Right ventricle myocardium (tissue), 1 donor: ENCODE results near the gene TMEM232.

DNA sequence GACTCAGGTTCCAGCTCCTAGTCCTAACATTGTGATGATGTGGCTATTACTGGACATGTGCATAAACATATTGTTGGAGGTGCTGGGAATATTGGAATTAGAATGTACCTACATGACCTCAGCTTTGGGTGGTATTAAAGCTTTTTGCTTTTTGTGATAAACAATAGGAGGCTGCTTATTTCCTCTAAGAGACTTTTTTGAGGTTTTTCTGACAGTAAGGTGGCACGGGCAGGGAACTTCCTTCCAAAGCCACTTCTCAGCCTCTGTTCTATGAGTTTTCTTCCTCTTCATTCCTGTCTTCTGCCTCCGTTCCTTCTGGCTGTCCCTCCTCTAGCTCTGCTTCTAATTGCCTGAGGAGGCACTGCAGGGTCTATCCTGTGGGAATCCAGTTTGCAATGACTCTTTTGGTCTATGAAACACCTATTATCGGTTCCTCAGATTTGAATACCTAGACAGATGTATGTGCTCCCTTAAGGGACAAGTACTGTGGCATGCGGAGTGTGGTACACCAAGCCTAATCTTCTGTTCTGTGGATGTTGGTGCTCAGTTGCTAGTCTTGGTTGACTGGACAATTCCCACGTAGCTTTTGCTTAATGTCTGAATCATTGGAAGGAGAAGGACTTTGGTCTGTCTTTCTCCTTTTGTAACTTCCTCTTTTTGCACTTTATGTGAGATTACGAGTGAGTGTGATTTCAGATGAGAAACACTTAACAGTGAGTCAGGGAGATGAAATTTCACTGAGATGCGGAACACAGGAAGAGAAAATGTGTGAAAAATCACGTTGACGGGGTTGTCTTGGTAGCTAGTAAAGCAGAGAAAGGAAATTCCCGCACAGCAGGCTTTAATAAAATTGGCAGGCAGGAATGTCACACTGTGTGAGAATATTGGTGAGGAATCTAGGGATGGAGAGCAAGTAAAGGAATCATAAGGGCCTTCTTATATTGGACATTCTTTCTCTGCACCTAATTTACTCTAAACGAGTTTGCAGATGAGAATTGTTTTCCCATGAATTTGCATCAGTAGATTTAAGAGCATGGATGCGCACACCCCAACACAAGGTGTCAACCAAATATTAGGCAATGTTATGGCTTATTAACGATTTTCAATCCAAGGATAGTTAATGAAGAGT lies 305.2 kb downstream of the EFNA5 start:
- PRO-cap, 2 experiments: no peak in any of the 2 experiments

- PRO-cap, 2 experiments: no peak in any of the 2 experiments
Observed at GRCh38 chr5:107389714-107390310, 280.9 kb downstream of the EFNA5 start.

DNA sequence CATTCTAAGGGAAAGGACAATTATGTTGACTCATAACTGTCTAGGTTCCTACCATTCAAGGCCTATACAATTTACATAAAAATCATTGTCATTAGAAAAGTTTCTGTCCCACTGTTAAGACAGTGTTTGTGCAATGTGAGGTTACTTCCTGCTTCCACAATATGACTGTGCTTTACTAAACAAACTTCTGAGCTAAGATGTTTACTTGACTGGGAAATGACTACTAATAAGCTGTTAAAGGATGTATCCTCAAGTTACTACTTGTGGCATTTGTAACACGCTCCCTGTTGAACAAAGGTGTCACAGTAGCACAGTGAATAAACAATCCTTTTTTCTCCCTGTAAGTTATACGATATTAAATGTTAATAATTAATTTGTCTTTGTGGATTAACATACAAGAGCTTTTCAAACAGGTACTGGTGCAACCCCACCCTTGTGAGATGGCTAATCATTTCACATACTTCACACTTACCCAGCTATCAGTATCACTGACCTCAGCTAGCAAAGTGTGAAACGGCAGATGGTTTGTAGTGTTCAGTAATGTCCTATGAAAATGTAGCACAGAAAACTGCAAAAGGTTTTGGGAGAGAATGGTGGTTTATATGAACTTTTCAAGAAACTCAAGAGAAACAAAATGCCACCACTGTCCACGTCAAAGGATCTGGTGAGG lies 195.8 kb downstream of the EFNA5 start:
- PRO-cap, 2 experiments: no peak in any of the 2 experiments

GRCh38 chr5:107570734-107571936 lies 99.6 kb downstream of the EFNA5 start:
- PRO-cap, 2 experiments: no peak in any of the 2 experiments

DNA sequence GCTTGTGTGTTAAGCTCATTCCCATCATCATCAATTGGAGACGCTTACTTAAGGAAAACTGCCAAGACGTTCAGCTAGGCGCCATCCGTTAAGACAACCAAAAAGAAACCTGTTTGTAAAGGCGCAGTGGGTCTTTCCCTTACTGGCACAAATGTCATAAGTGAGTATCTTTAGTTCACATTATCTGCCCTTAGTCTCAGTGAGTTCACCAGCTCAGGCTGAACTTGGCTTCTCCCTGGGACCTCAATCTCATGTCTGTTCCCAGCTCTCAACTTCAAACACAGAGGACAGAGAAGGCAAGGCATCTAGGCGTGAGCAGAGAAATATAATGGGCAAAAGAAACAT lies 97.8 kb downstream of the EFNA5 start:
- PRO-cap, 2 experiments: no peak in any of the 2 experiments

DNA sequence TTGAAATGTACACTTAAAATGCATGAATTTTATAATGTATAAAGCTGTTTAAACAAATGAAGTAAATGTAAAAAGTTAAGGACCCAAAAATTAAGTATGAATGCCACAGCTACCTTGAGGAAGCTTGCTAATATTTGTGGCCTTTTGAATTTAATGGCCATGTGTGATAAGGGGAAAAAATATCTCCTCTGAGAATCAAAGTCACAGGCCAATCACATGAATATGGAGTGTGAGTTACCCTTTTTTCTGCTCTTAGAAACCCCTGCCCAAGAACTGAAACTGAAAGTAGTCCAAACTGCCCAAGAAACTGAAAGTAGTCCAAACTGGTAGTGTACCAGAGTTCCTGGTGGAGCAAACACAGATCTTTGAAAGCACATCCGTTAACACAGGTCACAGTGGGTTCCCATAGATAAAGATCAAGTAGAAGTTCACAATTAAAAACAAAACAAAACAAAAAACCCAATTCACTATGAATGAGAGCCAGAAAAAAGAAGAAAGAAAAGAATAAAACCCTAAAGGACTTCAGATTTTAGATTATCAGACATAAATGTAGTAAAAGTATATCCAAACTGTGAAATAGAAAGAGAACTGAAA lies 332.4 kb upstream of the EFNA5 start:
- PRO-cap, 2 experiments: no peak in any of the 2 experiments

DNA sequence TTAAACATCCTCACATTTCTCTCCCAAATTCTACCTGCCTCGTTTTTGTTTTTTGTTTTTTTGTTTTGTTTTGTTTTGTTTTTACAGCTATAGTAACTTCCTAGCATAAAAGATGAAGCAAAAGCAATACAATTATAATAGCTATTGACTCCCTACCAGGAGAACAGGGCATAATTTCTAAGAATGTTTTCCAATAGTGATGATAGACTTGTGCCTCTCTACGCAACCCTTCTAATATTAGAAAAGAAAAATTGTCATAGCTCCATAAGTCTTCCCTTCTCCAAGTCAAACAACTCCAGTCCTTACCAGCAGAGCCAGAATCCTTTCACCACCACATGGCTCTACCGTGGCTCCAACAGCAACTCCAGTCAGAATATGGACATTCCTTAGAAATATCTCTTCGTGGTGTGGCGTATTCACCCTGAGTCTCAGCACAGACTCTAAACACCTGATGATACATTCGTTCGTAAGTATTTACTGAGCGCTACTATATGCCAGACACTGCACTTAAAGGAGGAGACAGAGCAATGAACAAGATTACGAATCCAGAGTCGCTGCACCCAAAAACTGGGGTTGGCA lies 3.5 kb downstream of the FBXL17 start:
- PRO-cap, 2 experiments: peak in 1 of 2 experiments; most common plus-strand start position 292 of the sequence (in 1)

DNA sequence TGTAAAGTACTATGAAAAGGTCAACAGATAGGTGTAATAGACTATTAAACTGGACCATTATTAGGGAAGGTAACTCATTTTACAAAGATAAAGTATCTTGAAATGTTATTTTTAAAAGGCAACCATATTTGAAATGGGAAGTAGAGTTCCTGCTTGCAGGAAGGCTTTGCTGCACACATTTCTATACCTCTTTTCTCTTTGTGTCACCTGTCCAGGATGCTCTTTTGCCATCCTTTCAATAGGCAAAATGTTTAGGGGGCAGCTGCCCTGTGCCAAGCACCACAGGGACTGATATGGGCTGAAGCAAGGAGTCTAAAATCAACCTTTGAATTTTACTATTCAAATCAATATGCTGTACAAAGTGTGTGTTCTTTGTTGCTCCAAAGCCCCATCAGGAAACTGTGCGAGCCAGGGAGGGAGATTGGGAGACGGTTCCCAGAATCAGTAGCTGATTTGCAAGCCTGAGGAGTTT lies 16.1 kb upstream of the MAN2A1 start:
- PRO-cap, 2 experiments: no peak in any of the 2 experiments

GRCh38 chr5:109688675-109689145 lies 1.0 kb upstream of the MAN2A1 start:
- PRO-cap, 2 experiments: no peak in any of the 2 experiments

- PRO-cap, 2 experiments: no peak in any of the 2 experiments
Observed at GRCh38 chr5:109690213-109690581, 470 bp downstream of the MAN2A1 start.

- PRO-cap, 2 experiments: no peak in any of the 2 experiments
Observed at GRCh38 chr5:109690912-109691731, 1.4 kb downstream of the MAN2A1 start.

DNA sequence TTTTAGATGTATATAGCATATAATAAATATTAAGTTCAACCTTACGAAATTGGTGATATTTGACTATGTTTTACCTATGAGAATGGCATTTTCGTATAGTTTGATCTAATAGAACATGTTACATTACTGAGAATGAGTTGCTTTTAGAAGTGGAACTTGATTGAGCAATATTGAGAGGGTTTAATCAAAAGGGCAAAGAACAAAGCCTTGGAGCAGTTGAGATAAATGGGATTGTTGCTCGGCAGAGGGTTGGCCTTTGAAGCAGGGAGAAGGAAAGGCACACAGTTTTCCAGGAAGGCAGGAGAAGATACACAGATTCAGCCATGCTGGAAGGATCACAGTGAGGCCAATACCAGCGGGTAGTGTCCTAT lies 19.4 kb downstream of the MAN2A1 start:
- PRO-cap, 2 experiments: no peak in any of the 2 experiments

DNA sequence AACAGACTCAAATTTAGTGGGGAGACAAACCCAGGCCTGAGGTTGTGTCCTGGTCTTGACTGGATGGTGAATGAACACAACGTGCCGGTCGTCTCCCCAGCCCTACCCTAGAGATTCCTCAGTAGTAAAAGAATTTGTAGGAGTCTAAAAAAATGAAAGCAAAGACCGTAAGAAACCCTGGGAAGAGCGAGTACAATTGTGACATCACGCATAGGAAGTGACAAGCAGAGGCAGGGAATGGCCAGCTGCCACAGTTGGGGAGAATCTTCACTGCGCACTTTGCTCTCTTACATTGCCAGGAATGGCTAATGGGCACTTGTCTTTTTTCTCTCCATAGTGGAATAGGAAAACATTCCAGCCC lies 302.5 kb downstream of the MAN2A1 start:
- PRO-cap, 2 experiments: no peak in any of the 2 experiments

DNA sequence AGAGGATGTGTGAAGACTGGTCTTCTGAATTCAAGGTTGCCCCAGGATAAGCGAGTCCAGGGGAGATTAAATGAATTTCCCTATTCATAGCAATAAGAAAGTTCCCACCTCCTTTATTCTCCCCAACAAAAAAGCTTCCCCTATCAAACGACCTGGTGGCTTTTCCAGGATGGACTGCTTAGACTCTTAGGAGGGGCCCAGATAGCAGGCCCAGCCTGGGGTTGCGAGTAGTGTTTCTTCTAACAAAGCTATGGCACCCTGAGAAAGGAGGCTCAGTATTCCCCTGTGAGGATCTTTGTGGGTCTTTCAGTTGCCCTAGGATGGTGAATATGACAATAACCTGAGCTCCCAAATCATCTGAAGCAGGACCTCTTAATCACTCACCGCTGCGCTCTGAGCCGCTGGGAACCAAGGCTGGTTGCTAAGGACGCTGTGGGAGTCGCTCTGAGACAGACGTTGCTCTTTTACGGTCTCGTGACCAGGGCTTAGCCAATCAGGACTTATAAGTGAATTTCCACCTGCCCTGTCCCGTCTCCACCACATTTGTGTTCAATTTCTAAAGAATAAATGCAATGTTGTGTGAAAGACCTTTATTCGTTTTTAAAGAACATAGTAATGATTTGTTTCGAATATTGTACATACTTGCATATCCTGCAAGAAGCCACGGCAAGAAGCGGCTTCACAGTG lies at the start of gene TMEM232:
TMEM232 (minus strand) TSS at position 429 of the 687 bp plus-strand sequence.
- PRO-cap, 2 experiments: peak in 2 of 2 experiments; most common plus-strand start position 503 of the sequence (in 2)

GRCh38 chr5:110736736-110737088 lies 2.1 kb upstream of the SLC25A46 start:
- PRO-cap, 2 experiments: no peak in any of the 2 experiments

GRCh38 chr5:111232510-111232929 lies 8.3 kb downstream of the CAMK4 start:
- PRO-cap, 2 experiments: no peak in any of the 2 experiments

- PRO-cap, 2 experiments: no peak in any of the 2 experiments
Observed at GRCh38 chr5:111703641-111704045, 53.4 kb downstream of the NREP start.

DNA sequence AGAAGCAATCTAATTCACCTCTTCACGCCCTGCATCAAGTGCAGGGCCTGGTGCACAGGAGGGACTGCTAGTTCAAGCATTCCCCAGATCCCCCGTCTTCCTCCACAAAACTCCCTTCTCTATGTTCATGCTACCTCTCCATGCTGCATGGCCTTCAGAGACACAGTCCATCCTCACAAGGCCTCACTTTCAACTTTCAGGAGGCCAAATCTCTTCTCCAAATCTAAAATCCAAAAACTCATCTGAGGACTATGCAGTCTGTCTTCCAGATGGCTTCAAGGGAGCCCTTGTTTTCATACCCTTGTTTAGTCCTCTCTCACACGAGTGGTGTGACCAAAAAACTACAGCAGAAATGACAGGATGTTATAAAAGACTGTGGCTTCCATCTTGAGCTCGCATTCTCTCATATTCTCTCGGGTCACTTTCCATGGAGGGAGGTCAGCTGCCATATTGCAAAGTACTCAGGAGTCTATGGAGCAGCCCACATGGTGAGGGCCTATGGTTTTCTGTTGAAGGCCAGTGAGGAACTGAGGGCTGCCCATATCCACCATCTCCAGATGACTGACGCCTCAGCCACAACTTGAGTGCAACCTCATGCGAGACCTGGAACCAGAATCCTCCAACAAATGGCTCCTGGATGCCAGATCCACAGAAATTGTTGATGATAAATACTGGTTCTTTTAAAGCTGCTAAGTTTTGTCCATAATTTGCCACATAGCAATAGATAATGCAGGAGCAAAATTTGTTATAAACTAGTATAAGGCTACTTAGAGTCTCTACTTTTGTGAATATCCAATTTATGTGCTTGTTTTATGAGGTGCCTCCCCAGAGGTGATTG lies 14.1 kb downstream of the EPB41L4A start:
- PRO-cap, 2 experiments: no peak in any of the 2 experiments

DNA sequence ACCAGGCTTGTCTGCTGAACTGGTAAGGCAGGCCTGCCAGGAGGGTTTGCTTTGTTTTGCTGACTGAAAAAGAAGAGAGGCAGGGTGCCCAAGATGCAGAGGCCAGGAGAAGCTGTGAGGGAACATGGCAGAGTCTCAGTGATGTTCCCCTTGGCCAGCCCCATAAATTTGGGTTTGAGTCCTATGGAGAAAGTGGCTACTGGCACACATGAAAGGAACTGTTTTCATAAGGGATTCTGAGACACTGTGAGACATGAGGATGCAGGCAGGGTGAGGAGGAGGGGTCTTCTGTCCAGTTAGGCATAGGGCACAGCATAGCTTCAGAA lies 60.5 kb upstream of the EPB41L4A start:
- PRO-cap, 2 experiments: no peak in any of the 2 experiments

DNA sequence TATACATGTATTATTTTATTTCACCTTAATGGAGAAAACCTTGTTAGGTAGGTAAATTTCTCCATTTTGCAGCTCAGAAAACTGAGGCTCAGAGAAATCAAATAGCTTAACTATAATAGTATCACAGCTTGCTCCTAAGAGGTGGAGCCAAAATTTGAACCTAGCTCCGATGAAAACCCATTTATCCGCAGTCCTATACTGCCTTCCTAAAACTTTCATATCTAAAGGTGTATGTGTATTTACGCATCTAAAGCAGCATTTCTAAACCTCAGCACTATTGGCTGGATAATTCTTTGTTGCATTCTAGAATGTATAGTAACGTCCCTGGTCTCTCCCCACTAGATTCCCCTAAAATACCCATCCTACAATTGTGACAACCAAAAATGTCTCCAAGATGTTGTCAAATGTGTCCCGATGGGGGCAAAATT lies 43.4 kb upstream of the SRP19 start:
- PRO-cap, 2 experiments: no peak in any of the 2 experiments